Left lobe of liver (tissue), 1 donor: ENCODE data around the gene DARS1.

DNA sequence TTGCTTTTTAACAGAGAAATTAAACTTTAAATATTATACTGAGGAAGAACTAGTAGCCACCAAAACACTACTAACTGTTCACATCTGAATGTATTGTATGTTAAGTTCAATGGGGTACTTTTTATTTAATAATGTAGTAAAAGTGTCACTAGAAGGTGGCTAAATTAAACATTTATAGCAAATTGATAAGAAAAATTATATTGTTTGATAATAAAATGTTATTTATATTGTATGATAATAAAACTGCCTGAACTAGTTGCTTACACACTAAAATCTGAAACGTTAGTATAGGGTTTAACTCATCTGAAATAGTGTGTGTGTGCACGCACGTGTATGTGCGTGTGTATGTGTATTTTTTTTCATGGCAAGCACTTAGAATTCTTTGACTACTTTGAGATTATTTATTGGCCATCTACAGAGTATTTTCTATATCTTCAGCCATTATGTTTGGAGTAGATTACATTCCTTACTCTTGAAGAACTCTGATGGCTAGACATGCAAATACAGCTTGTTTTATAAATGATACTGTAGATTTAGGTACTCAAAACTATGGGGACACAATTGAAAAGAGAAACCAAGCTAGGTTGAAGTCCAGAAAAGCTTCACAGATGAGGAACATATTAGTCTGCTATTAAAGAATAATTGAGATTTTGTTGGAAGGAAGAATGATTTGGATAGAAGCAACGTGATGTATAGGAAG, 198.0 kb downstream of the CCDC74A start:
- PRO-cap, result no peak

GRCh38 chr2:132352253-132353451, 64.0 kb upstream of the GPR39 start:
- PRO-cap, result no peak

GRCh38 chr2:133421700-133422265, 146.5 kb downstream of the NCKAP5 start:
- PRO-cap, result unidirectional peak, minus-strand start at chr2:133421792

- PRO-cap, result unidirectional peak, plus-strand start at chr2:133674530; unidirectional peak, minus-strand start at chr2:133675133
Measured at GRCh38 chr2:133674181-133675350, 106.3 kb upstream of the NCKAP5 start.

DNA sequence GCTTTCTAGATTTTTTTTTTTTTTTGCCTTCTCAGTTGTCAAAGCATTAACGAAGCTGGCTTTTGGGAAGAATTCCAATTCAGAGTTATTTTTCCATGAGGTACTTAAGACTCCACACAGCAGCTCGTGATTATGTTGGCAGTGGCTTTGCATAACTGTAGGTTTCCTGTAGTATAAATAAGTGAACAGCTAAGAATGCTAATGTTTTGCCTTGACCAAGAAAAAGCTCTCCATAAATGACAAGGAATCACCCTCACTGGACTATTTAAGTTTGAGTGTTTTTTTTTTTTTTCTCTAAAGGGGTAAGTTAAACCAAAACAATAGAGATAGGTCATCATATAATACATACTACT, 187.3 kb upstream of the NCKAP5 start:
- PRO-cap, result no peak

GRCh38 chr2:134123348-134123830, 130.5 kb upstream of the MGAT5 start:
- PRO-cap, result no peak

DNA sequence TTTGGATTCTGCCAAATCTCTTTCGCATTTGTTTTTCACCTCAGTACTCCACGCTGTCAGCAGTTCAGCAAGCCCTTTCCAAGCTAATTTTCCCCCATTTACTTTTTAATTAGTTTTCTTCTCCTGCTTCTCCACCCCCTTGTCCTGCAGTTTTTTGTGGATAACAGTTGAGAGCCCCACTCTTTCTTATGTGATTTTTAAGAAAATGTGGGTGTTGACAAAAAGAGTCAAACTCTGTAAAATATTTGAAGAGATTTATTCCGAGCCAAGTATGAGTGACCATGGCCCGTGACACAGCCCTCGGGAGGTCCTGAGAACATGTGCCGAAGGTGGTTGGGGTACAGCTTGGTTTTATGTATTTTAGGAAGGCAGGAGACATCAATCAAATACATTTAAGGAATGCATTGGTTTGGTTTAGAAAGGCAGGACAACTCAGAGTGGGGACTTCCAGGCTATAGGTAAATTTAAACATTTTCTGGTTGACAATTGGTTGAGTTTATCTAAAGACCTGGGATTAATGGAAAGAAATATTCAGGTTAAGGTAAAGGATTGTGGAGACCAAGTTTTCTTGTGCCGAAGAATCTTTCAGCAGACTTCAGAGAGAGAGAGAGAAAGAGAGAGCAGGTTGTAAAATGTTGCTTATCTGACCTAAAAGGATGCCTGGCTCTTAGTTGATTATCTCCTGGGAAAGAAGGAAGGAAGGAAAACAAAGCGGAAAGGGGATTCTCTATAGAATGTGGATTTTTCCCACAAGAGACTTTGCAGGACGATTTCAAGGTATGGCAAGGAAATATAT, 32.8 kb upstream of the MGAT5 start:
- PRO-cap, result no peak

DNA sequence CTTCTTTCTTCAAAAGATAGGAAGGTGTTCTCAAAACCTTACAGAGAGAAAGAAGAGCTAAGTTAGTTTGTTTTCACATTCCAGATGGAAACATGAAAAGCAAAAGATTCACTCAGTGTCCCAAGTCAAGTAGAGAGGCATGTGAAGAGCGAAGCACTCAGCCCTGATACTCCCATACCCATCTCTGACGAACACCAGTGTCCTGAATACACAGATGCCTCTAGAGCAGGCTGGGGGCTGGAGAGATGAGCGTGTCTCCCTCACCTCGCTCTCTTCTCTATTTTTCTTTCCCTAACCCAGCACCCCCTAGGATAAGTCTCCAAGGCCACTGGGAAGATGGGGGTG, 227.8 kb downstream of the TMEM163 start:
- PRO-cap, result no peak

GRCh38 chr2:134655904-134656328, 62.9 kb downstream of the TMEM163 start:
- PRO-cap, result no peak

DNA sequence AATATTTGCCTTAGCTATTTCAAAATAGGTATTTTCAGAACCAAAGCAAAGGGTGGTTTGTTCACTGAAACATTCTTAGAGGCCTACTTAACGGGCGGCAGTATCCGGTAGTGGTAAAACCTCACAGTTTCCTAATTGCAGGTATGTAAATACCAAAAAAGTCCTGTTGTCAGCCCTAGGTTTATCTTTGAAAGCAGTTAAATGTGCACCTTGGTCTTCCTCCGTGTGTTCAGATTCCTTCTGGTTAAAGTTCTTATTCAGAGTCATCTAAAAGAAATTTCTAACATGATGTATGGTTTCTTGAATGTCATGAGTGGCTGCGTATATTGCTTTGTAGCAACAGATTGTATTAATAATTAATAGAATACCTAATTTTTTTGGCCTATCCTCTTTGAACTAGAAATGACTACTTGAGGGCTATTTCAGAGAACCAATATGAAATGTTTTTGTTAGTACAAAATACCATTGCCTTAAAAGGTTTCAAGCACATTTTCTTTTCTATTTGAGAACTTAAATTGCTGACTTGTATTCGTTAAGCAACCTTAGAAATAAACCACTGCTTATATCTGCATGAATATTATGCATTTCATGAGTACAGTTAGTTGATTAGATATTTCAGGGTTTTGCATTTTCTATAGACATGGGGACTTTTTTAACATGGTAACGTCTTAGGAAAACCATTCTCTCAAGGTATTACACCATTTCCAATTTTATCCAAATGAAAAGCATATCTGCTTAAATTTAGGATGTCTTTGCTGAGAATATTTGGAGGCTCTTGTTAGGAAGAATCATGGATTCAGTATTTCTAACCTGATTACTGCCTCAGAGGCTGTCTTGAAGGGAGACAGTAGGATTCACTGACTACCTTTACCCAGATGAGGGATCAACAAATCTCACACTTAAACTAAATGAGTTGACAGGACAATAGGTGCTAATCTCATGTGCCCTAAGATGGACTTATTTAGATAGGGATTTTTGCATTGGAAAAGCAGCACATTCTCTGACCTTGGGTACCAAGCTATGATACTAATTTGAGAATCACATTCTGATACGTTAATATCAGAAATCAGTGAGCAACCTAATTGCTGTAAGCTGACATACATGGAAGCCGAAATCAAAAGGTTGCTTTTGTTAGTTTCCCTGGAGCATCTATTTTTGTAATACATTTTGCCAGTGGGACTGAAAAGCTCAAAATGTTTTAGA, 39.3 kb downstream of the CCNT2 start:
- PRO-cap, result no peak

DNA sequence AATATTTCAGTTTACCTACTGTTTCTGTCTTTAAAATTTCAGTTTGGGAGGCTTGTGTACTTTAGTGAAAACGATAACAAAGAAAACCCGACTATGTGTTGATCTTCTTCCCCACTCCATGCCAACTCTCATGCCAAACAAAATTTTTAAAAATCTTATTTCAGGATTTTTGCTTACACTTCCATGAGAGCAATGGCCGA, 62.3 kb downstream of the MAP3K19 start:
- PRO-cap, result no peak

DNA sequence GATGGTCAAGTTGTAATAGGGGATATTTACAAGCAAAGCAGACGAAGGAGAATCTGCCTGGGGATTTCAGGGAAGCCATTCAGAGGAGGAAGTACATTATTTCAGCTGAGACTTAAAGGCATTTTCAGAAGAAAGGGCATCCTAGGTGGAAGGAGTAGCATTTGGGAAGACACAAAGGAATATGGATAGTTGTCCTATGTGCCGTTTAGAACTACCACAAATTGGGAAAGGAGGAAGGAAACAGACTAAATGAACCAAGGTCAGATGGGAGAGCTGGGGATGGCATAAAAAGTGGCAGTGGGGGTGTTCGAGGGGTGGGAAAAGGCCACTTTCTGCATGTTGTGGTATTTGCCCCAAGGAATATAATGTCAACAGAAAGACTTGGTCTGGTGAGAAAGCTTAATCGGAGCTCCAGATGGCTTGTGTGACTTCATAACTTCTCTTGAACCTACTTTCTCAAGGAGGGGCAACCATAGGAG, 45.8 kb downstream of the UBXN4 start:
- PRO-cap, result no peak

GRCh38 chr2:135985339-135986212, at the start of gene DARS1:
Gene DARS1, minus strand, starts transcription at chr2:135985626.
- PRO-cap, result bidirectional peak, plus-strand start at chr2:135985865, minus-strand start at chr2:135985482

DNA sequence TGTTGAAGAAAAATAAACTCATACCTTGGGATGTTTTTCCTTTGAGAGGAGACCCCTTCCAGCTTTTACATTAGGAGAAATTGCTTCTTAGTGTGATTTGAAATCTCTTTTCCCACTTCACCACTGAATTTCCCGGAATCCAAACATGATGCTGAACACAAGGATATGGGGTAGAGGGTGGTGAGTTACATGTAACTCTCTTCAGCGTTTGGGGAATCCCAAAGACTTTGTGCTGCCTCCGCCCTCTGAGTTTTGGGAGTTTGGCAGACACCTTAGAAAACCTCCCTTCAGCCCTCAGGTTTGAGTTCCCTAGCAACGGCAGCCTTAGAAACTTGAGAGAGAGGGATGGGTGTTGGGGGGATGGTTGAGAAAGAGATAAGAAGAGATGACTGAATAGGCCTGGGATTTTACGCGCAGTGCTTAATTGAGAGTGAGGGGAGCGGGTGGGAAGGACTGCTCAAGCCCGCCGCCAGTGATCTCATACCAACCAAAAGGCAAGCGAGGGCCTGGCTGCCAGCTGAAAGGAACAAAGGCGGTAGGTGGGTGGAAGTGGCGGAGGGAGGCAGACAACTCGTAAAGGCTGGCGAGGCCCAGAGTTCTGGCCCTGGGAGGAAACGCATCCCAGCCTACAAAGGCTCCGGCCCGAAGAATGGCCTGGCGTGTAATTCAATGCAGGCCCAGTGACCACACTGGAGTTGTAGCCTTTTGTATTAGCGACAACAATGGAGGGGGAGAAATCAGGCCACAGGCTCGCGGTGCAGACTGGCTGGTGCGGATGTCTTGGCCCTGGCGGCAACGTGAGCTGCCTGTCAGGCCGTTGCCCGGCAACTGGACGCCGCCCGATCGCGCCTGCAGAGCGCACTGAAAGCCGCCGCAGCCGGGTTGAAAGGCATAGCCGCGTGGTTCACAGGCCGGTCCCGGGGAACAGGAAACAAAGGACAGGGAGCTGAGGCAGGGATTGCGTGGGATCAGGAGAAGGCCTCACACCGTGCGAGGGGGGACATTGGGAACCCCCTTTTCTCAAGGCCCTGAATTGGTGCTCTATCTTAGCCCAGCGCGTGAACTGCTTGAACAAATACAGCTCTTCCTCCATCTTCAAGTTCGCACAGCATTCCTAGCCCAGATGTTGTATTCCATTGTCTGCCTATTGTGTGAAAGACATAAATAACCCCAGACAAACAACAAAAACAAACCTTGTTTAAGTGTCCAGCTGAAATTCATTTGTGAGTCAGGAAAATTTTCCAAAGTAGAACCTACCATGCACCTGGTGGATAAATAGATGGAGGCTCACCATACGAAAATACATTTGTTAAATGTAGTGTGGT, 39.9 kb upstream of the DARS1 start:
- PRO-cap, result no peak

DNA sequence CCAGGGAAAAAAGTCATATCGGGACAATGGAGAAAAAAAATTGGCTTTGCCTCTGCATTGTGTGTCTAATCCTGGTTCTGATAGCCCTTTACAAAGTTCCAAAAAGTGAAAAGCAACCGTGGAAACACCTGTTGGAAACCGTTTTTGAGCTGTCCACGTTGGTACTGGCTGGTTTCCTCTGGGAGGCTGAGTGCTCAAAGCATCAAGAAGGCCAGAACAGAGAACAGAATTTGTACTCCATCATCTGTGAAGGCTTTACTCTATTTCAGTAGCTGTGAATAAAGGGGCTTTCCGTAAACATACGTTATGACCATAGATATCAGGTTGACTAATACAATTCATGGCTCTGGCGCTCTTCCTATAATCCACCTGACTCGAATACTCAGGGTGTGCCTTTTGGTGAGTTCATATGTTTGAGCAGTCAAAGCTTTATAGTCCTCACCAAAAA, 65.6 kb downstream of the CXCR4 start:
- PRO-cap, result no peak

DNA sequence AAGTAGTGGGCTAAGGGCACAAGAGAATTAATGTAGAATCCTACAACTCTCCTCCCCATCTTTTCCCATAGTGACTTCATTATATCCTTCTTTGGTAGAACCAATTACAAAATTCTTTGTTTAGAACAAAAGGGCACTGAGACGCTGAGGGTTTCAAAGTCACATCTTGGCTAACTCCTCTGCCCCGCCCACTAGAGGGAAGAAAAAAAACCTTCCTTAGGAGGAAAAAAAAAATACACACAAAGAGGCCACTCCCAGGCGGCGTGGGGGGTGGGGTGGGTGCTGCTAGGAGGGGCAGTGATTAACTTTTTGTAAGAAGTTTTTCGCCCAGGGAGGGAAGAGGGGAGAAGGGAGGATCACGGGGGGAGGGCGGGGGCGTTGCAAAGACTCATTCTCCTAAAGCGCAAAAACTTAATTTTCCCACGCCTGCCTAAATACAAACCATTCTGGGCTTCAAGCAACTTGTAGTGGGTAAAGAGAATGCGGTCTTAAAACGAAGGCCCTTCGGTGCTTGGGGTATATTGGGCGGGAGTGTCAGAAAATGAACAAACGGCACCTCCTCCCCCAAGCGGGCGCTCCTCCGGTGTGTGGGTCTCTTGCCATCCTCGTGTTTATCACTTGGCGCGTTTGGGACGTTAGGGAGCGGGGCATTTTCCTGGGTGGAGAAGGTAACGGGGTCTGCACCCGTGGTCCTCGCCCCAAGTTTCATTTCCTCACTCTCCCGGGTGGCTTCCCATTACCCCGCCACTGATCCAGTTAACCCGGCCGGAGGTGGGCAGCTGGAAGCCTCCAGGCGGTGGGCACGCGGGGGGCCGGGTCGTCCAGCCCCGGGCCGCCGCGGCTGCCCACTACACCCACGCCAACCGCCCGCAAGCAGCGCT, 1.7 kb downstream of the CXCR4 start:
- PRO-cap, result no peak

DNA sequence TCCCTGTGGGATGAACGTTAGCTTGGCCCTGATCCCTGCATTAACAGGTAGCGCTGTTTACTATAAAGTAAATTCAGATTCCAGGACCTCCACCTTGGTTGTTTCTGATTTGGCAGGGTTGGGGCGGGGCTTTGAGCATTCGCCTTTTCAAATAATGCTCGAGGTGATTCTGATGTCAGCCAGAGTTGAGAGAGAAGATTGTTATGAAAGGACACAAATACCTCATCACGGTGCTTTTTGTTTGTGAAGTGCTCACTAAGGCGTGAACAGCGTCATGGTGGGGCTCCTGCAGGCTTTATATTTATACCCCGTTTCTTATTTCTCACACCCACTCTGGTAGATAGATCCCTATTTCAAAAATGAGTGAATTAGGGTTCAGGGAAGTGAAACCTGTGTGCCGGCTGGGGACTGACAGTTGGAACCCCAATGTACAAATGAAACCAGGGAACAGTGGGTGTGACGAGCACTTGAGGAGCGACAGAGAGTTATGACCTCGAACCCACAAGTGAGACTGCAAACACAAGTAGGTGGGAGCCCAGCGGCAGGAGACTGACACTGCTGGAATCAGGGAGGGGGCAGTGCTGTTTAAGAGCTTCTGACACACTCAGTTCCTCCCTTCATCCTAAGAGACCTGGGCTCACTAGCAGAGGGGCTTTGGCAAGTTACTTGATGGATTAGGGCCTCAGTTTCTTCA, 14.2 kb upstream of the CXCR4 start:
- PRO-cap, result unidirectional peak, plus-strand start at position 182 of the sequence; bidirectional peak, plus-strand start at position 516 of the sequence, minus-strand start at position 410 of the sequence

GRCh38 chr2:136205561-136206067, 87.7 kb upstream of the CXCR4 start:
- PRO-cap, result no peak

DNA sequence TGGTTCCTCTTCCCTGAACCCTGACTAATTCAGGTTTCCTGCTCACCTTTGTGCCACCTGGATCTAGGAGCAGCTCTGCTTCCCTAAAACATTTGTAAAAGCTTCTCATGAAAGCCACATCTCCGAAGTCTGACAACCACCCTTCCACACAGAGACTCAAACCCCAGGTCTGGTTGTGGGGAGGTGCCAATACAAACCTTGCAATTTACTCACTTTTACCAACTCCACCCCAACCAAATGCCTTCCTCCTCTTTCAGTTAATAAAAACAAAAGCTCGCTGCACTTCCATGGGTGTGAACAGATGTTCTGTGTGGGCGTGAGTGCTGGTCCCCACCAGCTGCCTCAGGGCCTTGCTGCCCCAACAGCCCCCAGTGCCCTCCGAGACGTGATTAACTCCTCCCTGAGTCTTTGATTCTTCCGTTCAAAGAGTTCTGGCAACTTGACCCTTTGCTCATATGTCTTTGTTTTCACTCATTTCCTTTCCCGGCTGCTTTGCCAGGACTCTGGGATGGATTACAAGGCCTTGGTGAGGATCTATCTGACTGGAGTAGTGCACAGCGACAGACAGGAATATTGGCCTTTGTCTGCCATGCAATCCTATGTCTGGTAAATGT, 258.8 kb upstream of the CXCR4 start:
- PRO-cap, result no peak

DNA sequence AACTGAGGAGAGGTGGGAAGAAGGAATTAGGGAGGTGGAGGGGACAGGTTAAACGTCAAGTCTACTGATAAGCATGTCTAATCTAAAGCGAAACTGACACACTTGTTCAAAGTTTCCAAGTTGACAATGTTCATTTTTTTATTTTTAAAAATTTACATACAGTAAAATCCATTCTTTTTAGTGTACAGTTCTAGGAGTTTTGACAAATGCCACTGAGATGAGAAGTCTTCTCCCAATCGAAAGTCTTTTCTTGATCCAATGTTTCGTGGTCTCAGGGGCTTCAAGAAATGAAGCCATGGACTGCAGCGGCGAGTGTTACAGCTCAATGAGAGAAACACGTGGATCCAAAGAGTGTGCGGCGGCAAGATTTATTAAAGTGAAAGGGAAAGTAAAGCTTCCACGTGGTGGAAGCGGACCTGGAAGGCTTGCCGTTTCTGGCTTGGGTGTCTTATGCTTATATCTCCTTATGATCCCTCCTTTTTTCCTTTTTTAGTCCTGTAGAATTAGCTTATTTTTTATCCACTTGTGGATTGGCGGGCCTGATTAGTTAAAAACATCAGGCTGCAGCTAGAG, 11.9 kb upstream of the HNMT start:
- PRO-cap, result unidirectional peak, minus-strand start at position 430 of the sequence